Natural killer cell (primary cell): ENCODE measurements around a stretch of chr10.

DNA sequence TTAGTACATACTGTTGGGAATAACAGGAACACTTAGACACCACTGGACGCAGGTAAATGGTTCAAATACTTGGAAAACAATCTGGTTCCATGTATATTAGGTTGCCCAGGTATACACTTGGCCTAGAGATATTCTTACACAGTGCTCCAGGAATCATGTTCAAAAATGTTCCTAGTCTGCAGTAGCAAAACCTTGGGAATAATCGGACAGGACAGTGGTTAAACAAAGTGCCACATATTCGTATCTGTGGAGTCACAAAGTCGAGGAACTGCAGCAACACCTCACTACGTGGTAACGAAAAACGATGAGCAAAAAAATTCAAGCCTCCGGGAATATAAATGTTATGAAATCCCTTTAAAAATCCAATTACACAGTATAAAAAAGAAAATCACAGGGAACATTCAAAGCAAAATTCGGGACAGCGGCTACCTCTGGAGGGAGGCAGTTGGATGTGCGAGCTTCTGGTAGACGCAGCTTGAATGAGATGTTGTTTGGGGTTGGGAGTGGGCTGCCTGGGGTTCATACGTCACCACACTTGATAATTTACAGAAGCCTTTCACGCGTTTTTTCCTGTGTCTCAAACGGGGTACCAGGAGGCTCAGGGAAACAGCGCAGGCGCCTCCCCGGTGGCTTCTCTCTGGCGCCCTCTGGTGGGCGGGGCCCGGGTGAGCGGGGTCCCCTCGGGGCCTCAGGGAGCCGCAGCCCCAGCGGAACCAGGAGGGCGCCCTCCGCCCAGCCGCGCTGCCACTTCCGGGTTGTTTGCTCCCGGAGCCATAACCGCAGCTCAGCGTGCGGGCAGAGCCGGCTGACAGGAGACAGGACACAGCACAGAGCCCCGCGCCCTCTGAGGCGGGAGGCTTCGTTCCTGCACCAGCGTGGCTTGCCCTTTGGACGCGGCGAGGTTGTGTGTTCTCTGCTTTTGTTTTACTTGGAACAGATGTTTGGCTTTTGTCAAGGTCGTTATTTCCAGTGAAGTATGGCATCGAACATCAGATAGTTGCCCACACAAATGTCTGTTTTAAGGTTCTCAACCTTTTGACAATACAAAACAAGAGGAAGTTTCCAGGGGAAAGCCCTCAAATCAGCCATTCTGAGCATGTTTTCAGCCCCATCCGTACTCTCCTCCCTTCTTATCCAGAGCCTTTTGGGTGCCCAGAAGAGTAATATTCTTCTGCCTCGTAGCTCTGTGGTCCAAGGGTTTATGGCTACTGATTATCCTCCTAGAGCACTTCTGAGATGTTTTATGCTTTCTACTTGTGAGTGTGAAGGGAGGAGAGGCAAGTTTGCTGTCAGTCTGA is 7.1 kb upstream of the CYP2E1 start:
- PRO-cap: unidirectional peak, plus-strand start at position 790 of the sequence

DNA sequence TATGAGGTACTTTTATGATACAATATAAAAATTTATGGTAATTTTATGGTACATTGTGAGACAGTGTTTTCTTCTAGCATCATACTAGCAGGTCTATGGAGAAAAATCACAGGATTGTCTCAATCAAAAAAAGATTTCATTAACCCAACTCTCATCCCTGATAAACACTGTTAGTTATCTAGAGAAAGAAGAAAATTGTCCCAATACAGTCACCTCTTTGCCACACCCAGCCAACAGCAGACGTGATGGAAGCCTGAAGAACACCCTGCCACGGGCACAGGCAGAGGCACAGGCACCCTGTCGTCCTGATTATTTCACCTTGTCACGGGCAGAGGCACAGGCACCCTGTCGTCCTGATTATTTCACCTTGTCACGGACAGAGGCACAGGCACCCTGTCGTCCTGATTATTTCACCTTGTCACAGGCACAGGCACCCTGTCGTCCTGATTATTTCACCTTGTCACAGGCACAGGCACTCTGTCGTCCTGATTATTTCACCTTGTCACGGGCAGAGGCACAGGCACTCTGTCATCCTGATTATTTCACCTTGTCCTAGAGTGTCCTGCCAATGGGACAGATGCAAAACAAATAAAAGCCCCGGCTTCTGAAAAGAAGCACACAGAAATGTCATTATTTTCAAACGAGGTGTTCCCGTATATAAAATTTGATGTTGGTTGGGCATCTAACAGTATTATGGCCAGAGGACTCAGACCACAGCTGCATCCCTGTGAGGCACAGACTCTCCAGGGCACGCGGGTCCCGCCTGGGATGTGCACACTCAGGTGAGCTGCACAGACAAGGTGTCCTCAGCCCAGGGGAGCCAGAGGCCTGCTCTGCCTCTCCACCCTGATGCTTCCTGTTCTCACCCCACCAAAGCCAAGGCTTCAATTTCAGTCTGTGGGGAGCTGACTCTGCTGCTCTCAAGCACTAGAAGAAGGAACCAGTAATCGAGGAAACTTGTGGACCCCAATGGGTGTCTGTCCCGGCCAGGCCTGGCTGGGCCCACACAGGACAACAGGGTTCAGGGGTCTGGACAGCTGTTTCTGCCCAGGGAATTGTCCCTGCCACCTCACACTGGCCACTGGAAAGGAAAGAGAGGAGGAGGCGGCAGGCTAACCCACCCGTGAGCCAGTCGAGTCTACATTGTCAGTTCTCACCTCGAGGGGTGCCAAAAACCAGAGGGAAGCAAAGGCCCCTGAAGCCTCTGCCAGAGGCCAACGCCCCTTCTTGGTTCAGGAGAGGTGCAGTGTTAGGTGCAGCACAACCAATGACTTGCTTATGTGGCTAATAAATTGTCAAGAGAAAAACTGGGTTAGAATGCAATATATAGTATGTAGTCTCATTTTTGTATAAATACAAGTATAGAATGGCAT is 1.8 kb upstream of the CYP2E1 start:
- PRO-cap: no peak

DNA sequence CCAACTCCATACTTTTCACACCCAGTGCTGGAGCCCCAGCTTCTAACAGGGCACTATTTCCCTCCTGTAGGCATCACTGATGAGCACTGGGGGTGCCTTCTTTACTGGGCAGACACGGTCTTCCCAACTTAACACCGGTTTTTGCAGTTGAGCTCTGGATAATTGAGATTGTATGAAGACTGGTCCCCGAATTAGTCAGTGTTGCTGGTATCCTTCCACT is 11.1 kb downstream of the CYP2E1 start:
- PRO-cap: no peak